Epithelial cell of alveolus of lung (primary cell): ENCODE data around the genes SPANXA2, SPANXN3, HSFX3, MAGEA8 and GPR50.

GRCh38 chrX:141589471-141589927 is at the start of gene SPANXA2:
Gene SPANXA2 (plus strand): TSS chrX:141589708.
- RAMPAGE, long total RNA: no peak
- RRBS: no CpG with 5 or more reads among the region's 11 CpGs

DNA sequence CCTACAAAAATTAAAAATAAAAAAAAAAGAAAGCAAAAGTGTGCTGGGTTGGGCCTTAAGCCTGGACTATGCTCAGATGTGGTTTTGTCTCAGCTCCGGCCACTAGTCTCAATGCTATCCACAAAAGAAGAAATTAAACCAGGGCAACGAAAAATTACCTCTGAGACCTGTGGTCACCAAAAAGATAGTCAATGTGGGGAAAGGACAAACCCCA is 210.3 kb upstream of the MAGEC2 start:
- RAMPAGE, long total RNA: no peak
- RRBS: no CpG with 5 or more reads among the region's 2 CpGs

DNA sequence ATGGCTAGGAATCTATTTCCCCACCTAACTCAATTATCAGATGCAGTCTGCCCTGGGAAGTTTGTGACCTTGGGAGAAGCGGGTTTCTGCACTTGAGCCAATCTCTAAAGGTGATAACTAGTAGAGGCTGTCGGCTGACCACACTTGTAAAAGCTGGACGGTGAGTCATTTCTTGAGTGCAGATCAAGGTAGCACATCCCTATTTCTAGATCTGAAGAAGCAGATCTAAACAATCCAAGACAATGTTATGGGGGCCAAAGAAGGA is 285.5 kb upstream of the MAGEC2 start:
- RAMPAGE, long total RNA: no peak
- RRBS: no CpG with 5 or more reads among the region's 3 CpGs

GRCh38 chrX:142977294-142978097 is 48.2 kb upstream of the SPANXN4 start:
- RAMPAGE, long total RNA: no peak
- RRBS: no CpG with 5 or more reads among the region's 6 CpGs

DNA sequence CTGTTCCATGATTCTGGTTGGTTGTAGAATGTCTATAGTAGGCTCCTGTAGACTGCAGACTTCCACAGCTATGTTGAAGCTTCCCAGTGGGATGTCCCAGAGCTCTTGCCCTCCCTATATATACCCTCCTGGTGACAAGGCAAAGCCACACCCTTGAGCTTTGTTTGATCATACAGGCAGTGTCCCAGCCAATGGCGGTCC is at the start of gene SPANXN3:
SPANXN3 (minus strand) TSS at position 93 of the 201 bp plus-strand sequence.
- RAMPAGE, long total RNA: no peak
- RRBS: no CpG with 5 or more reads among the region's 1 CpG

DNA sequence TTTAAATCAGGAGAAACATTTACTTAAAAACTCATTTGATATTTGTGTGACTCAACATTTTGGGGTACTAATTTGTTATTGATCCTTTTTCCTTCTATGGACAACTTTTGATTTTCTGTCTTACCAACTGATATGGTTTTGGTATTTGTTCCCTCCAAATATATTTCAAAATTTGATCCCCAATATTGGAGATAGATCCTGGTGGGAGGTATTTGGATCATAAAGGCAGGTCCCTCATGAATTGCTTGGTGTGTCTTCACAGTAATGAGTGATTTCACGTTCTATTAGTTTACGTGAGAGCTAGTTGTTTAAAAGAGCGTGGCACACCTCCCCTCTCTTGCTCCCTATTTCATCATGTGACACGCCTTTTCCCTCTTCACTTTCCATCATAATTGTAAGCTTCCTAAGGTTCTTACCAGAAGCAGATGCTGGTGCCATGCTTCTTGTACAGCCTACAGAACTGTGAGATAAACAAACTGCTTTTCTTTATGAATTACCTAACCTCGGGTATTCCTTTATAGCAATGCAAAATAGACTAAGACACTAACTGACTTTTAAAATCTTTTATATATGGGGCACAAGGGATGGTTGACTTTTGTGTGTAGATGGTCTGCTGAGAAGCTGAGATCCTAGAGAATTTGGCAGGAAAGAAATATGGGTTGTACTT is 34.0 kb upstream of the FMR1 start:
- RAMPAGE, long total RNA: no peak
- RRBS: no CpG with 5 or more reads among the region's 5 CpGs

GRCh38 chrX:147901850-147902064 is 10.0 kb upstream of the FMR1 start:
- RAMPAGE, long total RNA: no peak
- RRBS: no CpG with 5 or more reads among the region's 1 CpG

DNA sequence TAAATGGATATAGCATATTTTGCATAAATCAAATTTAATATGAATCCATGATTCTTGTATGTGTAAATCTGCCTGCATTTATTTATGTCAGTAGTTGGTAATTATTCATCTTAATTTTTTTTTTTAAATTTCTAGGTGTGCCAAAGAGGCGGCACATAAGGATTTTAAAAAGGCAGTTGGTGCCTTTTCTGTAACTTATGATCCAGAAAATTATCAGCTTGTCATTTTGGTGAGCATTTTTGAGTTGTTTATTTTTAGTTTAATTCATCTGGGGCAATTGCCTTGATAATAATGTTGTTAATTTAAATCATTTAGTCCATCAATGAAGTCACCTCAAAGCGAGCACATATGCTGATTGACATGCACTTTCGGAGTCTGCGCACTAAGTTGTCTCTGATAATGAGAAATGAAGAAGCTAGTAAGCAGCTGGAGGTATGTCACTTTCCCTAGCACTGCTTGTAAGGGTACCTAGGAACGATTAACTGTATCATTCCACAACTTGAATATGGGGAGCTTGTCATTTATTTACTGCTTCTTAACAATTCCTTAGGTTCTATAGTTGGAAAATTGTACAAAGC is 18.2 kb downstream of the FMR1 start:
- RAMPAGE, long total RNA: no peak
- RRBS: no CpG with 5 or more reads among the region's 5 CpGs

GRCh38 chrX:147953094-147953735 is 27.9 kb upstream of the FMR1NB start:
- RAMPAGE, long total RNA: no peak
- RRBS: no CpG with 5 or more reads among the region's 3 CpGs

- RAMPAGE, long total RNA: no peak
- RRBS: no CpG with 5 or more reads among the region's 19 CpGs
Measured at GRCh38 chrX:148128844-148129253, 147.7 kb downstream of the FMR1NB start.

DNA sequence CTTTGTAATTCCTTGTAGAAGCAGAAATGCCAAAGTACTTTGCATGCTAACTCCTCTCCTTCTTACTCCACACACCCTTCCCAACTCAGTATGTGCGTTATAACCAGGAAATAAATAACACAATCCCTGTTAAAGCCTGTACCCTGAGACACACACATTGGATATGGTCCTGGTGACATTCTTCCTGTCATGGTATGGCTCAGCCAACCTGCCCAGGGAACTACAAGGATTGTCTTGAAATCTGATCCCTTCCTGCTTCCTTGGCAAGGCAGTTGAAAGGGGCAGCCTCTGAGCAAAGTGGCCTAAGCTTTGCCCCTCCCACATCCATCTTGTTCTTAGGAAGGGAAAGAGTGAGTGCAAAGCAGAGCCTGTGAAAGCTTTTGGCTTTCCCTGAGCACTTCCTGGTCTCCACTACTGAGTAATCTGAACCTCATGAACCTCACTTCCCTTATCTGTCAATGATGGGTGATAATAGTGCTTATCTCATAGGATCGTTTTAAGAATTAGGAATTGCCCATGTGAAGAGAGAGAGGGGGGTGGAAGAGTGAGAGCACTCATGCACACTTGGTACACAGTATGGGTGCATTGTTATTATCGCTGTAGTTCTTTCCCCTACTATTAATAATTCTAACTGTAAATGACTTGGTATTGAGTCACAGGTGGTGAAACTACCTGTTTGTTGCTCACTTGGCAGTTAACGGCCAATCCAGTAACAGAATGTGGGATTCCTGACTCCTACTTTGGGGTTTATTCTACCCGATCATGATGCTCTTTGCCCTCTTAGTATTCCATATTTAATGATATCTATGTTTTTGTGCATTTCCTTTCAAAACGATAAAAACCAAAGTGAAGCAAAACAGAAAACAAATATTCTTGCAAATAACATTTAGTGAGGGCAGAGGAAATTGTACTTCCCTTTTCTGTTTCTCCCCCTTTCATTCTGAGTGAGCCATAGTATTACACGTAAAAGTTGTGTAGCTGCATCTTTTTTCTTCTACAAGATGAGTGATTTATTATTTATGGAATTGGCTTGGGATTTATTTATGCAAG is 109.5 kb downstream of the AFF2 start:
- RAMPAGE, long total RNA: no peak
- RRBS: no CpG with 5 or more reads among the region's 7 CpGs

DNA sequence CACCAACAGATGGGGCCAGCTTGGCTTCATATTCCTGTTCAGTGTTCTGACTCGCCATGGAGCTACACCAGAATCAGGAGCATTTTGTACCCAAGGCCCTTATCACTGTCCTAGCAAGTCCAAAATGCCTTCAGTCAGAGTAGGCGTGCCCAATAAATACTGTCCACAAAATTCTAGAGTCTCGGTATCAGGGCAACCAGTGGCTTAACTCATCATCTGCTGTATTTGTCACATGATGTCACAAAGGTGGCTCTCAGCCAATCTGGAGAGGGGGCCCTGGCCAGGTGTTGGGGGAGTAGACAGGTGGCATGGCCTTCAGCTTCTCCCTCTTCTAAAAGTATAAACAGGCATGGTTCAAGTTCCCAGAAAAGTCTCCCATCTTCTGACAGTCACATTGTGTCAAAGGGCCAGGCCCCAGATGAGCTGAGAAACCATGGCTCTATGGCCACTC is at the start of gene HSFX3:
HSFX3 (minus strand) TSS at position 130 of the 451 bp plus-strand sequence.
- RAMPAGE, long total RNA: no peak
- RRBS: no CpG with 5 or more reads among the region's 3 CpGs

DNA sequence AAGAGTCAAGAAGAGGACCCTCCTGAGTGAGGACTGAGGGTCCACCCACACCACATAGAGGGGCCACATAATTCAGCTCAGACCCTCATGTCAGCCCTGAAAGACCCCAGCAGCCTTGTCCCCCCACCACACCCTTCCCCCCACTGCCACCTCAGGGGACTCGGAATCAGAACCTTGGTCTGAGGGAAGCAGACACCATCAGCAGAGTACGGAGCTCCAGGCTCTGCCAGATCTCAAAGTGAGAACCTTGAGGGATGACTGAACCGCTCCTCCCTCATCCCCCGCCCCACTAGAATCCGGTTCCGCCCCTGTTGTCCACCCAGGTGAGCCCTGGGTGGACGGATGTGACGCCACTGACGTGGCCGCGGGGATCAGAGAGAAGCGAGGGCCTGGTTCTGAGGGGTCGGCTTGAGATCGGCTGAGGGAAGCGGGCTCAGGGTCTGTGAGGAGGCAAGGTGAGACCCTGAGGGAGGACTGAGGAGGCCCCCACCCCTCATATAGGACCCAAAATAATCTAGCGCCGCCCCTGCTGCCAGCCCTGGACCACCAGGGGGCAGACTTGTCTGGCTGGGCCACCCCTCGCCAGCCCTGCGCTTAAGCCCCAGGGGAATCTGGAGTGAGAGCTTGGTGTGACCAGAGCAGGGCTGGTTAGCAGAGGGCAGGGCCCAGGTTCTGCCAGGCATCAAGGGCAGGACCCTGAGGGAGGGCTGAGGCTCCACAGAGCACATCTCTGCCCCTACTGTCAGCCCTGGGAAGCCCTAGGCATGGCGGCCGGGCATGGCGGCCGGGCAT is at the start of gene MAGEA8:
MAGEA8 (plus strand) TSS at position 353 of the 792 bp plus-strand sequence.
- RAMPAGE, long total RNA: no peak
- RRBS: no CpG with 5 or more reads among the region's 23 CpGs

- RAMPAGE, long total RNA: no peak
- RRBS: no CpG with 5 or more reads among the region's 33 CpGs
Measured at GRCh38 chrX:149933603-149934399, 4.4 kb downstream of the HSFX4 start.

- RAMPAGE, long total RNA: no peak
- RRBS: no CpG with 5 or more reads among the region's 9 CpGs
Measured at GRCh38 chrX:150200752-150201495, 162.2 kb upstream of the MAMLD1 start.

- RAMPAGE, long total RNA: no peak
- RRBS: no CpG with 5 or more reads among the region's 5 CpGs
Measured at GRCh38 chrX:150213145-150213848, 149.8 kb upstream of the MAMLD1 start.

DNA sequence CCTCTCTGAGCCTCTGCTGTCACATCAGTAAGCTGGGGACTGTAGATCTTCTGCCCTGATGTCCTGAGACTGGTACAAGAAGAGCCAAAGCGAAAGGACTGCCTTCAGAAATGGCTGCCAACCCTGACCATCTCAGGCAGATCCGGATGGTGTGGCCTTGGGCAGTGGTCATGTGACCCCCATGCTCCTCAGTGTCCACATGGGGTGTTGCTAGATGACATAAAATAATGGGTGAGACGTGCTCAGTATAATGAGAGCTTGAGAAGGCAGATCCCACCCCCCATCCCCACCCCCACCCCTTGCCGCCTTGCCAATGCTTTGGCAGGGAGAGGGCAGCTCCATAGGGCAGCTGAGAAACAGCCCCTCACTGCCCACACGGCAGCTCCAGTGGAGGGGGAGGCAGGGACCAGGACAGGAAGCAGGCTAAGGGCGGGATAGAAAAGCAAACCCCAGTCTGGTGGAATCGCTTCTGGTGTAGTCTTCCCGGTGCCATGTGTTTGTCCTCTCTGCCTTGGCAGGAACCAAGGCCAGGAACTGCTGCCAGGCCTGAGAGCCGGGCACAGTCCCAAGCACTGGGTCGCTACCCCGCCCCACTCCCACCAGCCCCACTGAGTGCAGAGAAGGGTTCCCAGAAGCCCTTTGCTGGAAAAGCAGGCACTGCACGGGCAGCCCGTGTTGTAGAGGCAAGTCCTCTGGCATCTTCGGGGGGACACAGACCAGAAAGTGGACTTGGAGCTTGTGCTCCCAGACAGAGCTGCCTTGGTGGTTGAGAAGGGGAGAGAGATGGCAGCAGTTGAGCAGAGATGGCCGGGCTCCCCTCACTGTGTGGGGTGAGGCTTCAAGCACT is 60.1 kb upstream of the MTM1 start:
- RAMPAGE, long total RNA: no peak
- RRBS: no CpG with 5 or more reads among the region's 15 CpGs

GRCh38 chrX:150873471-150874161 is 24.9 kb downstream of the CD99L2 start:
- RAMPAGE, long total RNA: no peak
- RRBS: no CpG with 5 or more reads among the region's 4 CpGs

DNA sequence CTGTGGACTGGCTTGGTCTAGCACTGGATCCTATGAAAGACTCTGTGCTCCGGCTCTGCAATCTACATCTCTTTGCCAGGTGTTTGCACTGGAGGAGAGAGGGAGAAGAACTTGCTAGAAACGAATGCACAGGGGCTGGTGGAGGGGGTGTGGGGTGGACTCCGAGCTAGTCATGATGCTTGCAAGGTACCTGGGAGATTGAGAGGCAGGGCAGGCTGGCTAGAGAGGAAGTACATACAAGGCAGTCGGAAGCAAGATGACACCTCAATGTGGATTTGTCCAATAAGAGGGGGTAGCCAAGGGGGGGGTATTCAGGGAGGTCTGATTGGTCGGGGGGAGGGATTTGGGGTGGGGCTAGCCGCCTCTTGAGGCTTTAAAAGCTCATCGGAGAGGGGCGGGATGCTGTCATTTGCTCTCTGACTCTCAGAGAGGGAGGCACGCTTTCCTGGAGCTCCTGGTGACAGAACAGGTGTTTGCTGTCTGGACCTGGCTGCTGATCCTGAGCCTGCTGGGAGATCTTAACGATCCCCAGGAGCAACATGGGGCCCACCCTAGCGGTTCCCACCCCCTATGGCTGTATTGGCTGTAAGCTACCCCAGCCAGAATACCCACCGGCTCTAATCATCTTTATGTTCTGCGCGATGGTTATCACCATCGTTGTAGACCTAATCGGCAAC is at the start of gene GPR50:
GPR50 (plus strand) TSS at position 402 of the 677 bp plus-strand sequence.
- RAMPAGE, long total RNA: no peak
- RRBS: 69% methylated on average over 4 of the region's 16 CpGs

- RAMPAGE, long total RNA: no peak
- RRBS: 18% methylated on average over 8 of the region's 44 CpGs
Measured at GRCh38 chrX:151177470-151177887, 1.1 kb downstream of the GPR50 start.